Tongue (tissue), 2 donors: ENCODE measurements around the genes TTL, IL36A and IL1F10.

- RAMPAGE, long total RNA, result no peak
Observed at GRCh38 chr2:112028493-112028887, 26.6 kb upstream of the TMEM87B start.

DNA sequence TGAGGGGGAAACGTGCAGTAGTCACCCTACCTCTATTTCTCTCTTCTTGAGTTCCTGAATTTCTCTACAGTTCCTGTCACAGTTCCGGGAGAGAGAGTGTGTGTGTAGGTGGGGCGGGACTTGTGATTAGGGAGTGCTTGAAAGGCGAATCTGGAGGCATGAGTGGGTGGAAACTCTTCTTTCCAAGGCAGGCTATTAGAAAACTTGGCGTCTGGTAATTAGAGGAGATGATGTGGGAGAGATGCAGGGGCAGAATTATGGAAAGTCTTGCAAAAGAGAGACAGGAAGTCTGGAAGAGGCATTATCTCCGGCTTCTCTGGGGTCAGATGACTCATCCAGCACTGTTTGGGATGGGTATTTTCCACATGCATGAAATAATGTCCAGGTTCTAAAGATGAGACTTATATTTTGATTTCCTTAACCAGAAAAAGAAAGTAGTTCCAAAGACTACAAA is 1.2 kb downstream of the TMEM87B start:
- RAMPAGE, long total RNA, result no peak

GRCh38 chr2:112065486-112065705 is 10.3 kb downstream of the TMEM87B start:
- RAMPAGE, long total RNA, result no peak

- RAMPAGE, long total RNA, result no peak
Observed at GRCh38 chr2:112082465-112082819, 27.4 kb downstream of the TMEM87B start.

DNA sequence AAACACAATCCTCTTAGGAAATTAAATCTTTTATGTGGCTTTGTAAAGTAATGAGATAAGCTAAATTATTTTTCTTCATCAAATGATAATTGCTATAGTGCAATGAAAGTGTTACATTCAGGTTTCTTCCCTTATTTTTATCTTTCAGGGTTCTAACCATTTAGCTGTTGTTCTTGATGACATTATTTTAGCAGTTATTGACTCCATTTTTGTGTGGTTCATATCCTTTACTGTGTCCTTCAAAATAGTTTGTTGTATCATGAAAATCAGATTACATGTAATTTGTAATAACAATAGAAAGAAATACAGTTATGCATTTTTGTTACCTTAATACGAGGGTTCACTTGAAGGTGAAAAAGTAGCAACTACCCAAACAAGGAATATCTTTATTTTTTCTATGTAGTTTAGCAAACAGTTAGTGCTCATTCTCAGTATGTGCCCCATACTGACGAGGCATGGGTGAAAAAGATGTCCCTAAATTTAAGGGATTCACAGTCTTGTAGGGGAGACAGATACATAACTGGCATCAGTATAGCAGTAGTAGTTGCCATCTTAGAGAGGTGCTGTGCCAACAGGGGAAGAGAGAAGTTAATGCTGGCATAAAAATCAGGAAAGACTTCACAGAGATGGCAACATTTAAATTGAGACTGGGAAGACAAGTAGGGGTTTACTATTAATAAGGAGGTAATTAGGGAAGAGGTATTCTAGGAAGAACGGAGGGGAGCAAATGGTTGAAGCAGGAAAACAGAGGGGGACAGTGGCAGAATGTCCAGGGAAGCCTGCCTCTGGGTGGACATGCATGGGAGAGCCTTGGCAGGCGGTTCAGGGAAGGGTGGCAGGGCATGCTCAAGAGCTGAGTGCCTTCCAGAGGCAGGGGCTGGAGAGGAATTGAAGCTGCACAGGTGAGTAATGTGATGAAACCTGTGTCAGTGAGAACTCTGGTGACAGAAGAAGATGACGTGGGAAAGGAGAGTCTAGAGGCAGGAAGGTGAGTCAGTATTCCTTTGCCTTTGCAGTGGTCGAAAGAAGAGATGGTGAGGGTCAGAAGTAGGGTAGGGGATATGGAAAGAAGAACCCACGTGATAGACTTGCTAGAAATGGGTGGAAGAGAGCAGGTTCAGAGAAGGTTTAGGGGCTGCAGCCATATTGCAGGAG is 36.9 kb downstream of the TMEM87B start:
- RAMPAGE, long total RNA, result no peak

GRCh38 chr2:112275005-112275494 is 347 bp upstream of the ZC3H6 start:
- RAMPAGE, long total RNA, result no peak

DNA sequence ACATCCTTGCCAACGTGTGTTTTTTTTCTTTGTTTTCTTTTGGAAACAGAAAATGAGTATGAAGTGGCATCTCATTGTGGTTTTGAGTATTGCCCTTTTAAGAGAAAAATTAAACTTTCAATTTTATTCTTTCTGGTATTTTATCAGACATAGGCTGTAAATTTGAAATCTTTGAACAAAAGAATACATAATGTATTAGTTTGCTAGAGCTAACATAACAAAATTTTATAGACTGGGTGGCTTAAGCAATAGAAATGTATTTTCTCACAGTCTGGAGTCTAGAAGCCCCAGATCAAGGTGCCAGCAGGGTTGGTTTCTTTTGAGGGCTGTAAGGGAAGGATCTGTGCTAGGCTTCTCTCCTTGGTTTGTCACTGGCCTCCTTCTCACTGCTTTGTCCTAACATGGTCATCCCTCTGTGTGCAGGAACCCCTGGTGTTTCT is 28.7 kb downstream of the ZC3H6 start:
- RAMPAGE, long total RNA, result no peak

DNA sequence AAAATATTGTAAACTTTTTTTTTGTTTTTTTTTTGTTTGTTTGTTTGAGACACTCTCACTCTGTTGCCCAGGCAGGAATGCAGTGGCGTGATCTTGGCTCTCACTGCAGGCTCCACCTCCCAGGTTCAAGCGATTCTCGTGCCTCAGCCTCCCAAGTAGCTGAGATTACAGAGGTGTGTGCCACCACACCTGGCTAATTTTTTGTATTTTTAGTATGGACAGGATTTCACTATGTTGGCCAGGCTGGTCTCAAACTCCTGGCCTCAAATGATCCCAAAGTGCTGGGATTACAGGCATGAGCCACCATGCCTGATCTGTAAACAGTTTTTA is 40.1 kb downstream of the ZC3H6 start:
- RAMPAGE, long total RNA, result no peak

GRCh38 chr2:112317454-112317801 is 42.0 kb downstream of the ZC3H6 start:
- RAMPAGE, long total RNA, result no peak

DNA sequence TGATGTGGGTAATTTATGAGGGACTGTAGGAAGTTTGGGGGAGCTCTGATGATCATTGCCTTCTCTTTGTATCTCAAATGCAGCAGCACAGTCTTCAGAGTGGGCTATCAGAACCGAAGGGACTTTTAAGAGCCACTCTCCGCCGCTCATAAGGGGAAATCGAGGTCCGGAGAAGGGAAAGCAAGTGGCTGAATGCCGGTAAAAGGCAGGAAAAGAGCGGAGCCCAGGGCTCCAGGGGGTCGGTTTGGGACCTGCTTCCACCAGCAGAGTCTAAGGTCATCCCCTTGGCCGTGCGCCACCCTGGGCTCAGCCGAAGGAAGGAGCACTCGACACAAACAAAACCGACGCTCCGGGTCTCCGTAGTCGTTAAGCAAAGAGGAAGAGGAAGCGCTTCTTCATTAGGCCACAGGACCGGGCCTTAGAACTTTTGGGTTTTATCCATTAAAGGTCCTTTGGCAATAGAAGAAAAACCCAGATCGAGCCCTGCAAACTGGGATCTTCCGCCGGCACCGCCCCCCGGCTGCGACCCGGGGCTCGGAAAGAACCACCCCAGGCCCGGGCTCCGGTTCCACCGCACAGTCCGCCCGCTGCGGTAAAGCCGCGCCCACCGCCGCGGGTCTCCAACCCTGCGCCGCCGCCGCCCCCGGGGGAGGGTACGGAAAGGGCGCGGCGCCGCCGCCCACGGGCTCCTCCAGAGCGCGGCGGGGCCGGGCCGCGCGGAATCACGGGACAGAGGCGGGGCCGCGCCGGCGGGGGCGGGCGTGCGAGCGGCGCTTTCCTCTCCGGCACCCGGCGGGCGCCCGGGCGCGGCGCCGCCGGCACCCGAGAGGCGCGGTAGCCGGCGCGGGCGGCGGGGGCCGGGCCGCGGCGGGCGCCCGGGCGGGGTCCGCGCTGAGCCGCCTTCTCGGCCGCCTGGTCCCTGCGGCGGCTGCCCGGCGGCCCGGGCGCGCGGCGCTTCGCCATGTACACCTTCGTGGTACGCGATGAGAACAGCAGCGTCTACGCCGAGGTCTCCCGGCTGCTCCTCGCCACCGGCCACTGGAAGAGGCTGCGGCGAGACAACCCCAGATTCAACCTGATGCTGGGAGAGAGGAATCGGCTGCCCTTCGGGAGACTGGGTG is at the start of gene TTL:
TTL (plus strand) TSS at position 773 of the 1,121 bp plus-strand sequence.
- RAMPAGE, long total RNA, result no peak

- RAMPAGE, long total RNA, result no peak
Observed at GRCh38 chr2:112686347-112687025, 34.3 kb upstream of the NT5DC4 start.

DNA sequence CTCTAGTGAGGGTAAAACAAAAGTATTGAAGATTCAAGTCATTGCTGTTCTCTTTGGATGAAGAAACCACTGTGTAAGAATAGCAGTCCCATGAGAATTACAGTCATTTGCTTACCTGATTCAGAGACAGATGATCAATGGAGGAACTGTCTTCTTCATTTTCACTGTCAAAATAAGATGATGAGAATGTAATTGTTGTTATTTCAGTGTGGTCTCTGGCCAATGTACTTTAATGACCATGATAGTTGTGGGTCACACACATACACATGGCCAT is 1.8 kb downstream of the IL1A start:
- RAMPAGE, long total RNA, result no peak

DNA sequence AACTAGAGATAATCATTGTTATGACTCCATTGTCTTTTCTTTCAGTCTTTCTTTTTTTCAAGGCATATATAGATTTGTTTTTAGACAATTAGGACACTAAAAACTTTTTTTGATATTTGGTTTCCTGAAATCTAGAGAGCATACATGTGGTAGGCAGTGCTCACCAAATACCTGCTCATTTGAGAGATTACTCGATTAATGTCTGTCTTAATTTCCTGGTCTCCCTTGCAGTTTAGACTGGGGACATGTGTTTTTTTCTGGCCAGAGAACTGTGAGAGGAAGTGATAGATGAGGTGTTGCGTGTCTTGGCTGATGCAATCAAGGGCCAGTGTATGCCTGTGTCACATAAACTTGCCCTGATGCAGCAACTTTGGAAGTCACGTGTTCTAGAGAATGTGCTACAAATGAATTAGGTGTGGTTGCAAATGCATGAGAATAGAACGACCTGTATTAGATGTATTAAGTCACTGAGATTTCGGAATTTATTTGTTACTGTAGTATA is 9.8 kb upstream of the IL1A start:
- RAMPAGE, long total RNA, result no peak

DNA sequence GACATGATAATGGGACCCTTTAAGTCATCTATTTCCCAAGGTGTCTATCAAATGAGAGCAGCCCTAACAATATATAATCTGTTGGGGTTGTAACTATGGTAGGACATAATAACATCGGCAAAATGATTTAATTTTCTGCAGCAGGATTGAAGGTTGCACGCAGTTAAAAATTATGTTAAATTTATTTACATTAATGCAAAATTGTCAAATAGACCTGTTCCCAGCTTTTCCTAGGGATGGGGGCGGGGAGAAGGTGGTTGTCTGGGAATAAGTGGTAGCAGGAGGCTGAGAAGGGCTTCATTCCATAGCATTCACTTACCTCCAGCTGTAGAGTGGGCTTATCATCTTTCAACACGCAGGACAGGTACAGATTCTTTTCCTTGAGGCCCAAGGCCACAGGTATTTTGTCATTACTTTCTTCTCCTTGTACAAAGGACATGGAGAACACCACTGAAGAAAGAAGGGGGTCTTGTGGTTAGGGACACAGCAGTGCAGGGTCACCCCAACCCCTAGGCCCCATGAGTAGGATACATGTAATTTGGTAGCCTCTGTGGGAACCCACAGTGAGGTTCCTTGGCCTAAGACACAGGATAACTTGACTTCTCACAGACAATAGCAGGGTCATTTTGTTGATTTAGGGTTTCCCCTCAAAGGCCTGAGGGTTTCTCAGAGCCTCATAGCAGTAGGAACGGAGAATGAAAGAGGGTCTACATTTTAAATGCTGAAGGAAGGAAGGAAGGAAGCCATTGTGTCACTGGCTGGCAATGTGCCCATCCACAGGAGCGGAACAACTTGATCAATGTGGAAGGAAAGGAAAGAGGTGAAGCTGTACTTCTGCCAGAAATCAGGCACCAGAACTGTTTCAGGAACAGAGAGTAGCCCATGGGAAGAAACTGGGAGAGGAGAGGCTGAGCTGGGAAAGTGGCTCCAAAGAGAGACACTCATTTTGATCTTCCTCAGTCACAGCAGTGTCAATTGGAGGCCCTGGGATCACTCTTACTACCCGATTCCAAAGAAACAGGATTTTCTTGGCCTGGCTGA is 5.3 kb downstream of the IL1B start:
- RAMPAGE, long total RNA, result no peak

GRCh38 chr2:112833345-112833708 is 3.3 kb downstream of the IL1B start:
- RAMPAGE, long total RNA, result no peak

DNA sequence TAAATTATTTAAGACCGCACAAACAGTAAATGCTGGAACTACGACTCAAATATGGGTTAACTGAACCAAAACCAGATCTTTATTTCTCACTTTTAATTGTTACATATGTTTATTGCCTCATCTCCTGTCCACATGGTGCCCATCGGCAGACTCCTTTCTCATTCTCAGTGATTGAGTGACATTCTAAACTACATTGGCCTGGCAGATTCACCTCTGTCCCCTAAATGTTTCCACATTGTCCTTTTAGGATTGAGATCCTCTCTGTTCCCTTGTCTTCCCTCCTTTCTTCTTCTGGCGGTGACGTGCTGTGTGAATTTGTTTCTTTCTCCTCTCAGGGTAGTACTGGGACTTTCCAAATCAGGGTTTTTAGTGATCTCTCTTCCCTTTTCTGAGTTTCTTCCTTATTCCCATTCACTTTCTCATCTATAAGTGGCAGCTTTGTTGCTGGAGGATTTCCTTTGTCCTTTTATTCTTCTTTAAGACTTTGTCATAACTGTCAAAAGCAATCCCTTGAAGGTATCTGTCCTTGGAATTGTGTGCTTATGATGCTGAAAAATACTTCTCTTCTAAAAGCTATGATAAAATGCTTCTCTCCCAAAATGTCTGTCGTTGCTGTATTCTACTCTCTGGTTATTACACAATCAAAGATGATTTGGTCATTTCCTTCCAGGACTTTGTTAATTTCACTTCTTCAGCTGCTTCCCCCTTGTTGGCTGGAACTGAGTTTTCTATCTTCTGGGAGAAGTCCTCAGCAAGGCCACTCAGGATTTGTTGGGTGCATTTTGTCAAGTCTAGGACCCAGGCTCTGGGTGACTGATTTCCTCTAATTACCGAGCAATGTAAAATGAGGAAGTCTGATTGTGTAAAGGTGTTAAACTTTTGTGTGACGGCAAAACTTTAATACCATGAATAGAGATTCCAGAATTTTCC is 4.8 kb upstream of the IL1B start:
- RAMPAGE, long total RNA, result no peak

GRCh38 chr2:113005172-113006267 is at the start of gene IL36A:
IL36A (plus strand) TSS chr2:113005459.
- RAMPAGE, long total RNA, result no peak

- RAMPAGE, long total RNA, result no peak
Observed at GRCh38 chr2:113067676-113068036, at the start of gene IL1F10. IL1F10 (plus strand) TSS chr2:113067970.

GRCh38 chr2:113158443-113158872 is 15.3 kb upstream of the PSD4 start:
- RAMPAGE, long total RNA, result no peak

DNA sequence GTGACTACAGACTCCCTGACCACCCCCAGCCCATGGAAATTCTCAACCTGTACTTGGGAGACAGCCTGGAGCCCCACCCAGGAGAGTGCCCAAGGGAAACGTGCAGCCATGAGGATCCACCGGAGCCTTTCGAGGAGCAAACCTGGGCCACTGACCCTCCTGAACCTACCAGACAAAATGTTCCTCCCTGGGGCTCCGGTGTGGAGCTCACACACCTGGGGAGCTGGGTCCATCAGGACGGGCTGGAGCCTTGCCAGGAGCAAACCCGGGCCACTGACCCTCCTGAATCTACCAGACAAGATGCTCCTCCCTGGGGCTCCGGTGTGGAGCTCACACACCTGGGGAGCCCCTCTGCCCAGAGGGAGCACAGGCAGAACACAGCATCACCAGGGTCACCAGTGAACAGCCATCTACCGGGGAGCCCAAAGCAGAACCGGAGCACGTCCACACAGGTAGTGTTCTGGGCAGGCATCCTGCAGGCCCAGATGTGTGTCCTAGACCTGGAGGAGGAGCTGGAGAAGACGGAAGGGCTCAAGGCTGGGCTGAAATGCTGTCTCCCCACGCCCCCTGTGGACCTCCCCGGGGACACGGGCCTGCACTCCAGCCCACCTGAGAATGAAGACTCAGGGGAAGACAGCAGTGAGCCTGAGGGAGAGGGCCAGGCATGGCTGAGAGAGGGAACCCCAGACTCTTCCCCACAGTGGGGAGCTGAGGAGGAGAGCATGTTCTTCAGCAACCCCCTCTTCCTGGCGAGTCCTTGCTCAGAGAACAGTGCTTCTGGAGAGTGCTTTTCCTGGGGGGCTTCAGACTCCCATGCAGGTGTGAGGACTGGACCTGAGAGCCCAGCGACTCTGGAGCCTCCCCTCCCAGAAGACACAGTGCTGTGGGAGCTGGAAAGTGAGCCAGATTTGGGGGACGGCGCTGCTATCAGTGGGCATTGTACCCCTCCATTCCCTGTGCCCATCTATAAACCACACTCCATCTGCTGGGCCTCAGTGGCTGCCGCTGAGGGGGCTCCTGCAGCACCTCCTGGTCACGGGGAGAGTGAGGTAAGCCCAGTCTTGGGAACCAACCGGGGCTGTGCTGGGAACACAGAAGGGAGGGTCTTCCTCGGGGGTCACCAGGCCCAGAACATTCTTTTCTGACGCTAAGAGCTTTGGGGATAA is 9.1 kb downstream of the PSD4 start:
- RAMPAGE, long total RNA, result no peak